ENCODE results near the gene GOLGA8Q.

DNA sequence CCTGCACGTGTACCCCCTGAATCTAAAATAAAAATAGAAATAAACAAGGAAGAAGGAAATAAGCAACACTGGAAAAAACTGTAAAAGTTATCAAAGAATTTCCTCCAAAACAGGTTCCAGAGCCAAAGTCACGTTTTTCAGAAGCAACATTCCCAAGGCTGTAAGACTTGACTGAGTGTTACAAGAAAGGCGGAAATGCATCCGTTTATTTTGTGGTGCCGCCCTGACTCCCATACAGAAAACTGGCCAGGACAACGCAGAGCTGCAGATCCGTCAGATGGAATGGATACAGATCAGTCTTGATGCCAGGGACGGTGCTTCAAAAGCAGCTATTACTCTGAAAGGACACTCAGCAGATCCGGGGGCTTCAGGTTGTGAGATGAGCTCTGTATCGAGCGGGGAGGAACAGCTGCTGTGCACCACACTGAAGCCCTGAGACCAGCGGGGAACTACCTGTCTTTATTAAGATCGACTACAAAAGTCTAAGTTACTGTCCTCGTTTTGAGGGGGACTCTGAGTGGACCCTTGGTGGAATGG, 83.5 kb downstream of the GABRG3 start:
- RRBS = no CpG with 5 or more reads among the region's 14 CpGs

- RRBS = 2% methylated on average over 36 of the region's 51 CpGs
Measured at GRCh38 chr15:28096891-28097368, 2.2 kb downstream of the OCA2 start.

DNA sequence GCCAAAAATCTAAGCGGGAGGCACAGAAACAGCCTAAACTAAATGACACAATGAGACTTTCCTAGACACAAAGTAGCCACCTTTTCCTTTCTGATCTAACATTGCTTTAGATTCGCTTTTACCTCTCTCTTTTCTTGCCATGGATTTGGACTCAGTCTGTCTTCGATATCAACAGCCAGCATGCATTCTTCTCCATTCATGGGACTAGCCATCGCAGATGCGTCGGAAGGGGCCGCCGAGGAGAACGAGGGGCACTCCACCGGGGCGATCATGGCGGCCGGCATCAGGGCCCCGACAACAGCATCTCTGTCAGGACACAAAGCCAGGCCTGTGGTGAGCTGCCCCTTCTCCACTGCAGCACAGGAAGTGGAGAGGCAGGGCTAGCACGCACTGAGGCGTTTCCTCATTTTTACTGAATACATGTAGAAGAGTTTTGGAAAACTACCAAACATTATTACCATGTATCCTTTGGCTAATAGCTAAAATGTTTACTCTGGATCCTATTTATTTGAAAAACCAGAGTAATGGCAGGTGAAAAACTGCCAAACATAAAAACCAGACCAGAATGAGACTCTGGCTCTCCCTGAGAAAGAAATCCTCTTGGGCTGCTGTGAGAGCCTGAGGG, 69.3 kb upstream of the OCA2 start:
- RRBS = no CpG with 5 or more reads among the region's 16 CpGs

GRCh38 chr15:28255623-28256455, 66.1 kb downstream of the HERC2 start:
- RRBS = no CpG with 5 or more reads among the region's 20 CpGs

DNA sequence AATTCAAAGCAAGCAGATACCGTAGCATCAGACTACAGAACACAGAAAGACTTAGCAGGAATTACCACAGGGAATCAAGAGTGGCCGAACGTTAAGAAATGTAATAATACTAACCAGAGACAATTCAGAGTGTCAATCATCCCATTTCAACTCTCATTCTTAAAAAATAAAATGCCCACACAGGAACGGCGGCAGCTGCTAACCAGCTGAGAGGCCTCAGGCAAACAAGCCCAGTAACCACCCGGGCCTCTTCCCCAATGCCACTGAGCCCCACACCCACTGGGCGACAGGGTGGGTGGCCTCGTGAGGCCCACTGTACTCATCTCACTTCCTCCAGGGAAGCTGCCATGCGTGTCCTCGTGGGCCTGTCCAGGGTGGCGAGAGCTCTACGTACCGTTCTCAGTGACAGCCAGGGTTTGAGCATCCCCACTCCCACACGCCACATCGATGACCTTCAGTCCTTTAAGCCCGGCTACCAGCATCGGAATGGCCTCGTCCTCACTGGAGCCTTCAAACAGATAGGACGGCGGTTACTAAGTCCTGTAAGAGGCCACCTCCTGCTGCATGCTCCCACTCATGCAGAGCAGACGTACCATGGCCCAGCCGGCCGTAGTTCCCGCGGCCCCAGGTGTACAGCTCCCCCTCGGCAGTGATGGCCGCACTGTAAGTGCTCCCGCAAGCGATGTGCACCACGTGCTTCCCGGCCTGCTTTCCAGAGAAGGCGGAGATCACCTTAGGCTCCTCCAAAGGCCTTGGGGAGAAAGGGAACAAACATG, 56.6 kb downstream of the HERC2 start:
- RRBS = no CpG with 5 or more reads among the region's 32 CpGs

GRCh38 chr15:29348227-29348780, 78.7 kb upstream of the NSMCE3 start:
- RRBS = no CpG with 5 or more reads among the region's 12 CpGs

DNA sequence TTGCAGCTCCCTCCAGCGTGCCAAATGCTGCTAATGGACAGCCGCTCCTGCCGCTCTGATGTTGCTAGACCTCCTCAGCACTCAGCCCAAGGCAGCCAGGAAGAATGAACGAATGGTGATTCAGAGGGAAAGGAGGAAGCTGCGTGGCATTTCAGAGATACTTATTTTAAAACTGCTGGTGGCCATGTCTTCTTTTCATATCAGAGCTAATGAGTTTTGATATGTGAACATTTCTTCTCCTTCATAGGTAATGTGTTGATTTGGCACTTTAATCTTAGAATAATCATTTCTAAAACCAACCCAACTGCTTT, 106.3 kb upstream of the ENTREP2 start:
- RRBS = no CpG with 5 or more reads among the region's 5 CpGs

- RRBS = no CpG with 5 or more reads among the region's 8 CpGs
Measured at GRCh38 chr15:29678016-29678637, 107.3 kb upstream of the ENTREP2 start.

DNA sequence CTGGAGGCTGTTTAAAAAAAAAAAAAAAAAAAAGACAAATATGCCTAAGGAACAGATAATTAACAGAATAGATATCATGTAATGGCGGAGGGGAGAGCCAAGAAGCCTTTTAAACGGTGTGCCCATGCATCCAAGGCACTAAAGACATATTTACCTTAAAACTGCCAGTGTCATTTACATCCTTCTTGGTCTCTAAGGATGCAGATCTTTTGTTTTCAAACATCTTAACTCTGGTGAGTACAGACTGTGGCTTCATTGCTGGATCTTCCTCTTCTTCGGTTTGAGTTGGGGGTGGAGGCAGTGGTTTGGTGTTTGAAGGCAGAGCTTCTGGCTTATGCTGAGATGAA, 104.2 kb downstream of the TJP1 start:
- RRBS = no CpG with 5 or more reads among the region's 3 CpGs

DNA sequence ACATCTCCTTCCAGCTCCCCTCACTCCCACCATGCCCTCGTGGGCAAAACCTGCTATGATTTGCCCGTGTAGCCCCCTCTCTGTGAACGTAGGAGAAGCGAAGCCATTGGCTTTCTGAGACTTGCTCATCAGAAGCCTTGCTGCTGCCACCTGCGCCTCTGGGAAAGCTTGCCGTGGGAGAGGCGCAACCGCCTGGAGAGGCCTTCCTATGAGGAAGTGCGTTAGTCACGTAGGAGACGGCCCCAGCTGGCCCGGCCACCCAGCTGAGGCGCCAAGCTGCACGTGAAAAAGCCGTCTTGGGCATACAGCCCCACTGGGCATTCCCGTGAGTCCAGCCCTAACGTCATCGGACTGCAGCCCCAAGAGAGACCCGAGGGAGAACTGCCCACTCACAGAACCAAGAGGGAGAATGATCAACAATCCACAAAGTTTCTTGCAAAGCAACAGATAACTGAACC, 49.1 kb upstream of the TJP1 start:
- RRBS = no CpG with 5 or more reads among the region's 19 CpGs

DNA sequence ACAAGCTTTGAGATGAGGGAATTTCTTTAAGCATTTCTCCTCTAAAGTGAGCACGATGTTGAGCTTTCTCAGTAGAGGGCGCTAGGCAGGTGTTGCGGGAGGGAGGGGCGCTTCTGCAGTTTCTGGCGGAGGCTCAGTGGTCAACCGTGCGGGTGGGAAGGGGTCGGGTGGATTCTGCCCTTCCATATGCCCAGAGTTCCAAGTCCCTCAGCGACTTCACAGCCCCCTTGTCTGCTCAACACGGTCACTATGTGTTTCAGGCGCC, 97.4 kb upstream of the GOLGA8J start:
- RRBS = no CpG with 5 or more reads among the region's 11 CpGs

DNA sequence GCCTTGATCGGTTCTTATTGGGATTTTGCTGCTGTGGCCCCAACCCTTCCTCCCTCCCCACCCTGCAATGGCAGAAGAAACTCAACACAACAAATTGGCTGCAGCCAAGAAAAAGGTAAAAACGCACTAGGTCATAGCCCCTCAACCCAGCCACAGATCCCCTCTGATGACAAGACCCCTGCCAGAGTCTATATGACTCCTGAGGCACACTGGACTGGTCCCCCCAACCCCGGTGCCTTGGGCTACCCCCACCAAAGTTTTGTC, at the start of gene GOLGA8Q:
TSS of gene GOLGA8Q (plus strand) at position 40 of the 264 bp plus-strand sequence.
- RRBS = no CpG with 5 or more reads among the region's 3 CpGs

DNA sequence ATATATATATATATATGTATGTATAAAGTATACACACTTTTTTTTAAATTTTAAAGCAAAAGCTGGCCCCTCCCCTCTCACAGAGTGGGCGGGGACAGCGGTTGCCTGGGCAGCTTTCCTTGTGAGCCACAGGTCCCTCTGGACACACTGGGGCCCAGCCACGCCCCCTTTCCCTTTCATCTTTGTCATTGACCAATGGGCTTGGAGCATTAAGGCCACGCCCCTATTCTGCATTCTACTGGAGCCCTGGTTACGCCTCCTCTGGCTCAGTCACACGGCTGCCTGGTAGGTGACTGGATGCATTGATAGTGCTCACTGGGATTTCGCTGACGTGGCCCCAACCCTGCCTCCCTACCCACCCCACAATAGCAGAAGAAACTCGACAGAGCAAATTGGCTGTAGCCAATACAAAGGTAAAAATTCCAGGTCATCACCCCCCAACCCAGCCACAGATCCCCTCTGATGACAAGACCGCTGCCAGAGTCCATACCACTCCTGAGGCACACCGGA, 112.5 kb upstream of the FAN1 start:
- RRBS = no CpG with 5 or more reads among the region's 11 CpGs

- RRBS = 77% methylated on average over 4 of the region's 7 CpGs
Measured at GRCh38 chr15:30923373-30923878, 19.7 kb downstream of the FAN1 start.

- RRBS = no CpG with 5 or more reads among the region's 3 CpGs
Measured at GRCh38 chr15:30945673-30946207, 42.0 kb downstream of the FAN1 start.

- RRBS = no CpG with 5 or more reads among the region's 6 CpGs
Measured at GRCh38 chr15:30961797-30962867, 29.3 kb downstream of the MTMR10 start.

GRCh38 chr15:30992519-30992885, 1.1 kb upstream of the MTMR10 start:
- RRBS = no CpG with 5 or more reads among the region's 6 CpGs

DNA sequence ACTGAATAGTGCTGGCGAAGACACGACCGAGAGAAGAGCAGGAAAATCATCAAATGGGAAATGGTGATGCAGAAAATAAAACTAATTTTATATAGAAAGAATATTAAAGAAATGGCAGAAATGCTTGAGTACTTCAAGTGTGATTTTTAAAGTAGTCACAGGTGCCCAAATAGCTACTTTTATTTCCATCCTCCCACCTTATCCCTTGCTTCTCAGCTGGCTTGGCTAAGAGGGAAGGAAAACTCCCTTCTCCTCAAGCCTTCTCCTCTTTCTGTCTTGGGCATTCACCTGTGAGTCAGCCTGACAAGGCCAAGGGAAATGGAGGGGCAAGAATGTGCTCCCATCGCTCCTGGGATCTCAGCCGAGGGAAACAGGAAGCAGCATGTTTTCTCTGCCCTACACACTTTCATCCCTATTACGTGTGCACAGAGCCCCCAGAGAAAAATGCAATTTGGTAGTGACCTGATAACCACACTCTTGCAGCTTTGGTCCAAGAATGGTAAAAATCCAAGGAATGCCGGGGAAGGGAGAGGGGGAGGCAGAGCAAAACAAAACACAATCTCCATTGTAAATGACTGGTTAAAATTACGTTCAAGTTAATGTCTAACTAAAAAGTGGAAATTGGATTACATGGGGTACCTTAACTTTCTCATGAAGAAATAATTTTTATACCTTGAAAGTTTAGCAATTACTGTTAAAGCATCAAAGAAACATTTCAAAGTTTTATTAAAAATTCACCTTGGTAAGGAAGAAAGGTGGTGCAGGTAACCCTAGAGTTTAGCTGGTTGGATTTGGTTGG, 32.9 kb upstream of the MTMR10 start:
- RRBS = no CpG with 5 or more reads among the region's 8 CpGs

DNA sequence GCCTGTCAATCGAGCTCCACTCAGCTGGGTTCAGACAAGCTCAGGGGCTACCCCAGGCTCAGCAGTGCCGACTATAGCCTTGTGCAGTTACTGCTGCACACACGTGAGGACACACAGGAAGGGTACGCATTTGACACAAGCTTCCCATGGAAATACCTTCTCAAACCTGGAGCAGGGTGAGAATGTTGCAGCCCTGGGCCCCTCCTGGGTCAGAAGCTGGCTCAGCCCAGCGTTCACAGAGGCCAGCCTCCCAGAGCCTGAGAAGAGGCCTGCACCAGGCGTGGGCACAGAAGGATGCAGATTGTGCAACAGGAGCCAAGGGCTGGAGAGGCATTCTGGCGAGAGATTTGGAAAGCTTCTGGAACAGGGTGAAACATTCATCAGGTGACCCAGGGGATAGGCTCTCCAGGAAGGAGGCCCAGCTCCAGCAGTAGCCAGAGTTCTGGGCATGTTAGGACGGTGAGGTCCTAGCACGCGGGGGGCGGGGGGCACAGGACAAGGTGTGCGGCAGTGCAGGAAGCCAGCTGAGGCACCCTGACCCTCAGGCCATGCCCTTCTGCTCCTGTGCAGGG, 111.9 kb upstream of the KLF13 start:
- RRBS = no CpG with 5 or more reads among the region's 12 CpGs

DNA sequence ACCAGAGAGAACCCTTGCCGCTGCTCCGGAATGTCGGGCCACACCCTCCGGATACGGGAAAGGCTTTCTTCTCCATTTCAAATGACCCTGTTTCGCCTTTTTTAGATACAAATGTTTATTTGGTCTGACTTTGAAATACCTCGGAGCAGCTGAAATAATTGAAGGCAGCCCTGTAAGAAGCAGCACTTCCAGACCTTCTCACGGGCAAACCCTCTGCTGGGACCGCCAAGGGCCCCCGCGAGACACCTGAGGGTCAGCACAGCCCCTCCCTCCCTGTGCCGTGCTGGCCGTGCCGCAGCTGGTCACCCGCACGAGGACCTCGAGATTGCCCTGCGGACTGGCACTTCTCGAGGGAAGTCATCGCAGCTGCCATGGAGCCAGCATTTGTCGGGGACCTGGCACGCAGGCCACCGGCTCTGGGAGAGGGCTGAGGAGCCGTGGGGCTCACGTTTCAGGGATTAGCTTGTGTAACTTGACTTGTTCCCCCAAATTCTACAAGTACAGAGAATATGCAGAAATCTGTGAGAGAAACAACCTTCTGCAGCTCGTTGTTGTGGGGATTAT, 102.7 kb upstream of the KLF13 start:
- RRBS = no CpG with 5 or more reads among the region's 26 CpGs